ENCODE measurements around the genes RAB33A, RBMX2 and GPC3.

DNA sequence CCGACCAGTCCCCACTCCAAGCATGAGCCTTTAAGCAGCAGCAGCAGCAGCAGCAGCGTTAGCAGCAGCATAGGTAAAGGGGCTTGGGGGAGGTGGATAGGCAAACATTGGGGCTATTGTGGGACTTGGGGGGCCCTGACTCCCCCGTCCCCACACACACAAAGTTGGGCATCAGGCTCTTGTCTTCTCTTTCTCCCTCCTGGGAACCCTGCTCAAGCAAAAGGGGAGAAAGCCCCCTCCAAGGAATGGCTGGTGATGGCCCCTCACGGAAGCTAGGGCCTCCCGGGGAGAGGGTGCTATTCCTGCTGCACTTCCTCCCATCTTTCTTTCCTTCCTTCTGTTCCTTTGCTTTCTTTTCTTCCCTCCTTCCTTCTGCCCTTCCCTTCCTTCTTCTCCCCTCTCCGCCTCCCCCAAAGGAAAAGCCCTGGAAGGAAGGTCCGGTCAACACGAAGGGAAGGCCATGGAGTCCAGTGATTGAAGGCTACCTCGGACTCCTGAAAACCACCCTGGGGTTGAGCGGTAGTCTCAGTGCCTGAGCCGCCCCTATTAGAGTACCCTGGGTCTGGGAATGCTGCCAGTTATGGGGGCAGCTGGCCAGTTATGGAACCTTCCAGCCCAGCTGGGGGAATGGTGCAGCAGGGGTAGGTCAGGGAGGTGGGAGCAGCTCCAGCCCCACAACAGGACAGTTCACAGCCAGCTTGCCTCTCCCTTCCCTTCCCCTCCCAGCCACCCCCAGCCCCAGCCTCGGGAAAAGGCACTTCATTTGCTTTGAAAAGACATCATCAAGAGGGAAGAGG, 8.4 kb downstream of the APLN start:
- RRBS: no CpG with 5 or more reads among the region's 12 CpGs

DNA sequence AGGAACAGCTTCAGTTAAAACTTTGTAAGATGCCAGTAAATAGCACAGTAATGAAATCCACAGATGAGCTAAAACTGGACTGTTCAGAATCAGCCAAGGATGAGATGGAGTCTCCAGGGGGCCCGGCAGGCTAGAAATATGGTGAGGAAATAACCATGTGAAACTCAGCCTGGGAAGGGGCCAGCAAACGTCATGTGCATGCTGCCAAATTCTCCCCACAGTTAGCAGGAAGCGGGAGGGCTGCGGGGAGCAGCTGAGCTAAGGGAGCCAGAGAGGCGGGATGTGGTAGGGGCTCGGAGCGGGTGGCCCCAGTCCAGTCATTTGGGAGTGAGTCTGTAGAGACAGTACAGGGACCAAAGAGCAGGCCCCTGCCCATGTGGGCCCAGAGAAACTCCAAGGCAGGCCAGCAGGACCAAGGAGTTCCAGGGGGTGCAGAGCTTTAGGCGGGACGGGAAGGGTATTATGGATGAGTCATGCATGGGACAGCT, 37.0 kb upstream of the XPNPEP2 start:
- RRBS: no CpG with 5 or more reads among the region's 9 CpGs

GRCh38 chrX:129777784-129778065, 2.0 kb upstream of the SASH3 start:
- RRBS: no CpG with 5 or more reads among the region's 3 CpGs

GRCh38 chrX:129795082-129795530, 15.4 kb downstream of the SASH3 start:
- RRBS: no CpG with 5 or more reads among the region's 3 CpGs

GRCh38 chrX:129930770-129931324, 24.9 kb downstream of the UTP14A start:
- RRBS: no CpG with 5 or more reads among the region's 12 CpGs

GRCh38 chrX:130073876-130074396, 36.4 kb downstream of the ELF4 start:
- RRBS: no CpG with 5 or more reads among the region's 8 CpGs

GRCh38 chrX:130120270-130121574, 10.4 kb upstream of the ELF4 start:
- RRBS: 88% methylated on average over 10 of the region's 94 CpGs

DNA sequence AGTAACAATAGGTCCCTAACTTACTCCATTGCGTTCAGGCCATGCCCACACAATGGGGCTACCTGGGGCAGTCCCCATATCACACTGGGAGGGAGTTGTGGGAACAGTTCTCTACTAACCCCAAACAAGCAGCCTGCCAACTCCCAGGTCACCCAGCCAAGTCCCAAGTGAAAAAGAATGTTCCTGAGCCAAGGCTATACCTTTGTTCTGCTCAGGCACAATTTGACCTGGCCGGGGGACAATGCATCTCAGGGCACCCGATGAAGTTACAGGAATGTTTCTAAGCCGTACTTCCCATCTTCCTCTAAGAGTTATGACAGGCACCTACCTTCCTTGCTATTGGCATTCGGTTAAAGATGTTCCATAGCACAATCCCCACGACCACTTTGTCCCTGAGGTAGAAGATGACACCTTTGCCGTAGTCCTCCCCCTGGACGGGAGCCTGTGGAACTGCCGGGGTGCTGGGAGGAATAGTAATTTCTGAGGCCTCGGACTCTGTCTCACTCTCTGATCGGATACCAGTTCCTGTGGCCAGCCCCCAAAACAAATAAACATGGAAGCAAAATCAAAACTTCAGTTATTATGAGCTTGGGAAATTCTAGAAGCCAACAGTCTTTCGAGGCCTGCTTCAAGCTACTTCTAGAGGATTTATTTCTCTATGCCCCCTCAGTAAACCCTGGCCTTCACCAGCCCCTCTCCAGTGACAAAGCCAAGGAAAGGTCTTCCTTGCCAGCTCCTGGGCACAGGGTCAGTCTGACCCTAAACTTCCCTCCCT, 19.5 kb upstream of the ELF4 start:
- RRBS: no CpG with 5 or more reads among the region's 12 CpGs

DNA sequence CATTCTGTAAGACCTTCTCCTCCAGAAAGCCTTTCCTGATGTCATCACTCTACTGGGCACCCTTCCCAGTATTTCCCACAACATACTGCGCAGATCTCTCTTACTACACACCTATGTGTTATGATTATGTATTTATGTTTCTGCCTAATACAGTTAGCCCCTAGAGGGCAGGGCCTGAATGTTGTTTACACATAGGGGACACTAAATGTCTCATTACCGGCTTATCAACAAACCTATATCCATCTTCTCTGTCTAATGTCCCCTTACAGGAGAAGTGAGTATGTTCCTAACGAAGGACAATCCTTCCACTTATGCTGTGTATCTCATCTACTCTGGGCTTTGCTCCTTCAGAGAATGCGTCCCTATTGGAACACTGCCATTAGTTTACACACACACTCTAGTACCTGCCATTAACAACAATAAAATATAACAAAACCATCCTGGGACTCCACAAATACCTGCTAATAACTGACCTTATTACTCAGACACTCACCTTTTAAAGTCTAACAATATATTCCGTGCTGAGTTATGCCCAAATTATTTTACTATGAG, 21.0 kb downstream of the AIFM1 start:
- RRBS: no CpG with 5 or more reads among the region's 5 CpGs

GRCh38 chrX:130171574-130172098, at the start of gene RAB33A:
Gene RAB33A (plus strand): TSS chrX:130171962.
- RRBS: 50% methylated on average over 28 of the region's 51 CpGs

- RRBS: no CpG with 5 or more reads among the region's 2 CpGs
These were observed 8.3 kb downstream of the ZNF280C start for GRCh38 chrX:130260356-130260831.

DNA sequence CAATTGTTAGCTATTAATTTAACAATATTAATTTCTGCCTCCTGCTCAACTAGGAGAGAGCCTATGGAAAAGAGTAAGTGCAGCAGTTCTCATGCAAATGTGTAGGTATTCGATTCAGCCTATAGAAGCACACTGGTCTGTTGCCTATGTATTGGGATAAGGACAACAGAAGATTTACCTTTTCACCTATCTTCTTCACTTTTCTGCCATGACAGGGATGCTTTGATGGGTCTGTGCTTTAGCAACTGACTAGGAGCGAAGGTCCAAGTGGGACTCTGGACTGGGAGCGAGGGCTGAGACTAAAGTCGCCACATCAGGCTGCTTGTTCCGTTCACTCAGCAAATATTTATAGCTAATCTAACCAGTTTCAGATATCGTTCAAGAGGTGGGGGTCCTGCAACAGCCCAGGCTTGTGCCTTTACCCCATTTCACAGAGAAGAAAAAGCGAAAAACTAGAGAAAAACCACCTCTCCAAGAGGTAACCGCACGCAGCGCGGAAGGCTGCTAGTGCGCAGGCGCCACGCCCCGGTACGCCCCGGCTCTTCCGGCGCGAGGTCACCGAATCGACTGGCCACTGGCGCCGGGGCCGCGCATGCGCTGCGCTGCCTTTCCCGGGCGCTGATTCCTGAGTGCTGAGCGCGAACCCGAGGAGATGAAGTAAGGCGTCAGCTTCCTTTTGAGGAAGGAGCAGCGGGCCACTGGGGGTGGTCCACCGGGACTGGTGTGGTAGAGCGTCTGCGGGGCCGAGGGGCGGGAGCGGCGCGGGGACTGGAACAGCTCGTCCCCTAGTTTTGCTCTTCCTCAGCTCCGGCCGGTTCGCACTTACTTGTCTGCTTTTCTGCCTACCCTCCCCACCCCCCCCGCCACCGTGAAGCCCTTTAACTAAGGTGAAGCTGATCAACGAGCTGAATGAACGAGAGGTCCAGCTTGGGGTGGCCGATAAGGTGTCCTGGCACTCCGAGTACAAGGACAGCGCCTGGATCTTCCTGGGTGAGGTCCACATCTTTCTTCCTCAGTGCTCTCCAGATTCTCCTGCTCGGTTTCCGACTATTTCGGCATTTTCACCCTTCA, at the start of gene RBMX2:
Gene RBMX2 (plus strand): TSS at position 607 of the 1,071 bp plus-strand sequence.
- RRBS: 1% methylated on average over 12 of the region's 57 CpGs

DNA sequence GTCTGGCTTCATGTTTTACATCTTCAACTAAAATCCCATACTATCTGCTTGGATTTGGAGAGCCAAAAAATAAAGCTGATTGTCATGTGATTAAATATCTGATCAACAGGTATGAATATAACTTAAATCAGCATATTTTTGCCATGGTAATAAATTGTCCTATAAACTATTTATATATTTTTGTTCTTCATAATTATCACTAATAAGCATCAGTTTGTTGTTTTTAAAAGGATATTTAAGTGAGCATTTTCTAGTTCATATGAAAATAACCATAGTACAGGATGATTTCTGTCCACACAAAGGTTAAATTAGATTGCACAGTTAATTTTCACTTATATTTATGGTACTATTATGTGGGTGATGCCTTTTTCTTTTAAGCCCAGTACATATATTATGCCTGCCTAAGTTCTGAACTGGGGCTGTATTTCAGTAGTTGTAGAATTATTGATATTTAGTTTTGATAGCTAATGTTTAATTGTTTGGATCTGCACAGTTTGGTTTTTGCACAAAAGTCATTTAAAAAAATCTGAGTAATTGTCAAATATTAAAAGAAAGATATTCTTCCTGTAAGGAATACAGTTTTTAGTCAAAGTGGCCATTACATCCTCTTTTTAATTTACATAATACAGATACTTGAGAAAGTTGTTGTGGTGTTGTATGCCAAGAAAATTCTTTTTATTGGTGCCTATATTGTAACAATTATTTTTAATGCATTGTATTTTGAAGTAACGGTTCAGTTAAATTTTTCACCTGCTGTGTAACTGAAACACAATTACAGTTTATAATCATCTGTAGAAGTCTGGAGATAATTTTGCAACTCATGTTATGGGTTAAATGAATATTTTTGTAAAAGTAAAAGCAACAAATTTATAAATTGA, 52.1 kb downstream of the STK26 start:
- RRBS: no CpG with 5 or more reads among the region's 1 CpG

DNA sequence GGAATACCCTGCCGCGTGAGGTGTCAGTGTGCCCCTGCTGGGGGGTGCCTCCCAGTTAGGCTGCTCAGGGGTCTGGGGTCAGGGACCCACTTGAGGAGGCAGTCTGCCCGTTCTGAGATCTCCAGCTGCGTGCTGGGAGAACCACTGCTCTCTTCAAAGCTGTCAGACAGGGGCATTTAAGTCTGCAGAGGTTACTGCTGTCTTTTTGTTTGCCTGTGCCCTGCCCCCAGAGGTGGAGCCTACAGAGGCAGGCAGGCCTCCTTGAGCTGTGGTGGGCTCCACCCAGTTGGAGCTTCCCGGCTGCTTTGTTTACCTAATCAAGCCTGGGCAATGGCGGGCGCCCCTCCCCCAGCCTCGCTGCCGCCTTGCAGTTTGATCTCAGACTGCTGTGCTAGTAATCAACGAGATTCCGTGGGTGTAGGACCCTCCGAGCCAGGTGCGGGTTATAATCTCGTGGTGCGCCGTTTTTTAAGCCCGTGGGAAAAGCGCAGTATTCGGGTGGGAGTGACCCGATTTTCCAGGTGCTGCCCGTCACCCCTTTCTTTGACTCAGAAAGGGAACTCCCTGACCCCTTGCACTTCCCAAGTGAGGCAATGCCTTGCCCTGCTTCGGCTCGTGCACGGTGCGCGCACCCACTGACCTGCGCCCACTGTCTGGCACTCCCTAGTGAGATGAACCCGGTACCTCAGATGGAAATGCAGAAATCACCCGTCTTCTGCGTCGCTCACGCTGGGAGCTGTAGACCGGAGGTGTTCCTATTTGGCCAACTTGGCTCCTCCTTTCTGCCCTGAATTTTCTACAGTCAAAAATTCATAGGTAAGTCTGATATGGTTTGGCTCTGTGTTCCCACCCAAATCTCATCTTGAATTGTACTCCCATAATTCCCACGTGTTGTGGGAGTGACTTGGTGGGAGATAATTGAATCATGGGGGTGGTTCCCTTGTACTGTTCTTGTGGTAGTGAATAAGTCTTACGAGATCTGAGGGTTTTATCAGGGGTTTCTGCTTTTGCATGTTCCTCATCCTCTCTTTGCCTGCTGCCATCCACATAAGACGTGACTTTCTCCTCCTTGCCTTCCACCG, 33.9 kb upstream of the FRMD7 start:
- RRBS: no CpG with 5 or more reads among the region's 37 CpGs

GRCh38 chrX:132281274-132281712, 62.0 kb upstream of the RAP2C start:
- RRBS: no CpG with 5 or more reads among the region's 1 CpG

DNA sequence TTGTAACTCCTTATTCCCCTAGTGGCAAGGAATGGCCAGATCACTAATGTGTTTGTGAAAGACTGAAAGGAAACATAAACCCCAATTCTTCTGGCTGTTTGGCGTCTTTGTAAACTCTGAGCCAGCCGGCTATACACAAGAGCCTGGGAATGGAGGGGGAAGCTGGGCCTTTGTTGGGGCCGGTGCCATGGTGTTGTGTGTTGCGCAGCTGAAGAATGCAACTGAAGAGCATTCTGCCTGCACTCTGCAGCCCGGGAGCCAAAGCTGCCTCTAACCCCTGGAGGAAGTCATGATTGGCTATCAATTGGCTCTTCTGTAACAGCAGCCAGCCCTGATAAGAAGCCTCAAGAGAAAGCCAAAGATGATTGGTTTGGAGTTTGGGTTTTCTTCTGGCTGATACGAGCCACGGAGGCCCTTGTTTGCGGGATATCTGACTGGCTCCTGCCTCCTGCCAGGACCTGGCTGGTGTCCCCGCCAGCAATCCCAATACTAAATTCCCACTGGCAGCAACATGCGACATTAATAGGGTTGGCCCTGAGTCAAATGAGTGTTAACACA, 89.8 kb upstream of the TFDP3 start:
- RRBS: 93% methylated on average over 3 of the region's 10 CpGs

GRCh38 chrX:133412151-133412724, 3.1 kb downstream of the GPC4 start:
- RRBS: no CpG with 5 or more reads among the region's 4 CpGs

DNA sequence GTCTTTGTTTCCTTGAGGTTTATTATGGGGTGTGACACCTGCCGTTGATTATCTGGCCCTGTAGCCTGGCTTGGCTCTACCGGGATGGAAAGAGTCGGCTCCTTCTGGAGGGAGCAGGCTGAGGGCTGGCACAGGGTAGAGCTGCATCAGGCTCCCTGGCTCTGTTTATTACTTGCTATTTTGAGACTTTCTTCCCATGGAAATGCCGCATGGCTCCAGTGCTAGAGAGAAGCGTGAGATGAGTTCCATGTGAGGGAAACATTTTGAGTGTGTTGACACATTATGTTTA, 80.7 kb upstream of the GPC4 start:
- RRBS: no CpG with 5 or more reads among the region's 5 CpGs

- RRBS: 27% methylated on average over 32 of the region's 77 CpGs
These were observed at the start of gene GPC3 for GRCh38 chrX:133985360-133986172. Gene GPC3 (minus strand): TSS chrX:133985594.

DNA sequence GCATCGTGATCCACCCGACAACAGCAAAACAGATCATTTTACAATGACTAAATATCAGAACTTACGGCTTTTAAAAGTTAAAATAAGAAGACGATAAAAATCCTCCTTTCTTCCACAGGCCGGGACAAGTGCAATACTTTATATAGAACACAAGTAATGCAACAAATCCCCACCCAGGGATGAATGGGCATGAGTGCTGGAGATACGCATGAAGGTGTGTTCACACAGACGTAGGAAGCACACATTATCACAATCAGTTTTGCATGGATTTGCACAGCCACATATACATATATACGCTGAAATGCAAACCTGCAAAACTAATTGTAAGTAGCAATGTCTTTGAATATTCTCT, 67.6 kb upstream of the CCDC160 start:
- RRBS: no CpG with 5 or more reads among the region's 8 CpGs